Left colon (tissue), 1 donor: ENCODE measurements around the genes SLK and GSTO2.

DNA sequence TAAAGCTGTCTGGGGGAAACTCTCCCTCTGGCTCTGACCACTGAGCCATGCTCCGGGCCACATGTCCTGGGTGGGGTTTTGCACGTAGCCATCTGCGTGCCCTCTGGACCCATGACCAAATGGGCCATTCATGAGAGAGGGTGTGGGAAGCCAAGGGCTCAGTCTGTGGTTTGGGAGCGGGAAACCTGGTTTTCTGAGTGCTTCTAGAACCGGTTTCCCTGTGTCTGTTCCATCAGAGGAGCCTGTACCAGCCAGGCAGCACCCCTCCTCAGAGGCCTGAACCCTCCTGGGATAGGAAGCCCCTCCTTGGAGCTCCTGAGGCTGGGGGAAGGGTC, 143.2 kb downstream of the SH3PXD2A start:
- PRO-cap: unidirectional peak, plus-strand start at position 161 of the sequence

DNA sequence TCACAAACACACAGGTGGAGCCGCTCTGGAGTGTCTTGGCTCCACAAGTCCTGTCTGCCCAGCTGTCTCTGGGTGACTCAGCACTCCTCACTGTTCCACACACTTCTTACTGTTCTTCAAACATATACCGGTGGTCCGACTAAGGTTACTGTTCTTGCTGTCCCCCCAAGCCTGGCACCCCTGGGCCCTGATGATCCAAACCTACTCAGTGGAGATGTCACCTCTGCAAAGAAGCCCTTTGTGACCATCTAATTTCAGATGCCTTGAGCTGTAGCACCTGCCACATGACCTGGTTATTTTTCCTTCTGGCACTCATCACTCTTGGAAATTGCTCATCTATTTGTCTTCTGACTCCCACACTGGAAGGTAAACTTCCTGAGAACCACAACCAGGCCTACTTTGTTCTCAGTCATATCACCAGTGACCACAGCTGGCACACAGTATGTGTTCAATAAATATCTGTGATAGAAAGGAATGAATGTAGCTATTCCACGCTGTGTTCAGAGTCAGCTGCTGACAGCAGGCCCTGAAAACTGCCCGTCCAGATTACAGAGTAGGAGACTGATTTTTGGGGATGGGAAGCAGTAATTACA, 97.1 kb downstream of the SH3PXD2A start:
- PRO-cap: no peak

GRCh38 chr10:103794132-103794894, 61.1 kb downstream of the SH3PXD2A start:
- PRO-cap: bidirectional peak, plus-strand start at chr10:103794513, minus-strand start at chr10:103794289

- PRO-cap: no peak
These were observed 23.4 kb downstream of the SH3PXD2A start for GRCh38 chr10:103831823-103832510.

- PRO-cap: bidirectional peak, plus-strand start at chr10:103967169, minus-strand start at chr10:103967025; bidirectional peak, plus-strand start at chr10:103967658, minus-strand start at chr10:103967570; bidirectional peak, plus-strand start at chr10:103967947, minus-strand start at chr10:103967845; unidirectional peak, minus-strand start at chr10:103968000
These were observed at the start of gene SLK for GRCh38 chr10:103967075-103968151. SLK (plus strand) TSS chr10:103967140.

DNA sequence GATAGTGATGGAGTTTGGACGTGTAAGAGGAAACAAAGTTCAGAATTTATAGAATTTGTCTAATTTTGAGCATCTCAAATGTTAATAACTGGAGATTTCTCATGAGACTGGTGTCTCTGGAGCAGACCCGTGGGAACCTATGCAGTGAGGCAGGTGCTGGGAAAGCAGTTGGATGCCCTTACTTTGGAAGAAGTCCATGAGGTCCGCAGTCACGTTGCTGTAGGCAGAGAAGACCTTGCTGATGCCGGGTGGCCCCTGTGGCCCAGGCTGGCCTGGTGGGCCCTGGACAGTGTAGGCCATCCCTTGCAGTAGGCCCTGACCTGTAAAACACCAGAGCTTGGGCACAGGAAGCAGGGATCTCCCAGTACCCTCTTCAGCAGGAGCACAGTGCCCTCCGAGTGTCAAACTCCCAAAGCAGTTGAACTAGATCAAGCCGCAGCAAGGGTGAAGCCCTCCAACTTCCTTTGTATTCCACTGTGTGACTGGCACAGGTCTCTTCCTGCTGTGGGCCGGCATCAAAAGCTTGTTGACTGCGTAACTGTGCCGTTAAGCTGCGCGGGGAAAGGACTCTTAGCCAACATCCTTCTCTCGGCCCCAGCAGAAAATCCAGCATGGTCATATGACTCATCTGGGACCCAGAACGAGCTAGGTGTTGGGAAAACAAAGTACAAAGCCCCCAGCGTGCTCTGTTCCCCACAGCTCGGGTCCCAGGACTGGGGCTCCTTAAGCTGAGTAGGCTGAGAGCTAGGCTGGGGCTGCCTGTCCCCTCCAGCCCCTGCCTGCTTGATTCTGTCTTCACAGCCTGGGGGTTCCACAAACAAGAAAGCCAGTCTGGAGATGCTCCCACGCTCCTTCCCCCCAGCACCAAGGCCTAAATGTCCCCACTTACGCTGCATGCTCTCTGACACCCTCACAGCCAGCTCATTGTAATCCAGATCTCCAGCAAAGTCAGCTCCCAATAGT, 52.3 kb downstream of the COL17A1 start:
- PRO-cap: no peak

DNA sequence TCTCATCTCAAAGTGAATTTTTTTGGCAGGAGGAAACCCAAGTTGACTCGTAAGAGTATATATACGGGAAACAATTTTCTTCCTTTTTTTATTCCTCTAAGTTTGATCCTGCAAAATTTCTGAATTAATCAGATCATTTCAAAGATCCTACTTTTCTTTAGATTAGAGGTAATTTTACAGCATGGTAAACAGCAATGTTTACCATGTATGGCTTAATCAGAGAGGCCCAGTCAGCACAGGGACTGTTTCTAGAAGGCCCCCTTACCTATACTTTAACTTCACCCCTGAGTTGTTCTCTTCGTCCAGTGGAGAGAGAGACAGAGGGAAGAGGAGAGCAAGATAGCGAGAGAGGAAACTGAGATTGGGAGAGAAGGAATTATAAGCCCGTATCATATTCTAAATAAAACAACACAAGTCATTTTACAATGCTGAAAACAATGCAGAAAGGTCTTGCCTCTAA, 634 bp downstream of the COL17A1 start:
- PRO-cap: unidirectional peak, plus-strand start at position 301 of the sequence

DNA sequence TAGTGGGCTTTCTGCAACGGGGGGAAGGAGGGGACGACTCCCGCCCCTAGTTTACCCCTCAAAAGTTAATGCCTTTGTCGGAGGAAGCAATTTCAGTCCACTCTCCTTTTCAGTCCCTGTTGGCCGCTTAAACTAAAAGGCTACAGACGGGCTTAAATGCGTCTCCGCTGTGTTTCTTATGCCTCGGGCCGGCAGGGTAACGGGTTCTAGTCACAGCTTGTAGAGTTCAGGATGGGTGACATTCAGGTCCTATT, 285 bp downstream of the SFR1 start:
- PRO-cap: no peak

DNA sequence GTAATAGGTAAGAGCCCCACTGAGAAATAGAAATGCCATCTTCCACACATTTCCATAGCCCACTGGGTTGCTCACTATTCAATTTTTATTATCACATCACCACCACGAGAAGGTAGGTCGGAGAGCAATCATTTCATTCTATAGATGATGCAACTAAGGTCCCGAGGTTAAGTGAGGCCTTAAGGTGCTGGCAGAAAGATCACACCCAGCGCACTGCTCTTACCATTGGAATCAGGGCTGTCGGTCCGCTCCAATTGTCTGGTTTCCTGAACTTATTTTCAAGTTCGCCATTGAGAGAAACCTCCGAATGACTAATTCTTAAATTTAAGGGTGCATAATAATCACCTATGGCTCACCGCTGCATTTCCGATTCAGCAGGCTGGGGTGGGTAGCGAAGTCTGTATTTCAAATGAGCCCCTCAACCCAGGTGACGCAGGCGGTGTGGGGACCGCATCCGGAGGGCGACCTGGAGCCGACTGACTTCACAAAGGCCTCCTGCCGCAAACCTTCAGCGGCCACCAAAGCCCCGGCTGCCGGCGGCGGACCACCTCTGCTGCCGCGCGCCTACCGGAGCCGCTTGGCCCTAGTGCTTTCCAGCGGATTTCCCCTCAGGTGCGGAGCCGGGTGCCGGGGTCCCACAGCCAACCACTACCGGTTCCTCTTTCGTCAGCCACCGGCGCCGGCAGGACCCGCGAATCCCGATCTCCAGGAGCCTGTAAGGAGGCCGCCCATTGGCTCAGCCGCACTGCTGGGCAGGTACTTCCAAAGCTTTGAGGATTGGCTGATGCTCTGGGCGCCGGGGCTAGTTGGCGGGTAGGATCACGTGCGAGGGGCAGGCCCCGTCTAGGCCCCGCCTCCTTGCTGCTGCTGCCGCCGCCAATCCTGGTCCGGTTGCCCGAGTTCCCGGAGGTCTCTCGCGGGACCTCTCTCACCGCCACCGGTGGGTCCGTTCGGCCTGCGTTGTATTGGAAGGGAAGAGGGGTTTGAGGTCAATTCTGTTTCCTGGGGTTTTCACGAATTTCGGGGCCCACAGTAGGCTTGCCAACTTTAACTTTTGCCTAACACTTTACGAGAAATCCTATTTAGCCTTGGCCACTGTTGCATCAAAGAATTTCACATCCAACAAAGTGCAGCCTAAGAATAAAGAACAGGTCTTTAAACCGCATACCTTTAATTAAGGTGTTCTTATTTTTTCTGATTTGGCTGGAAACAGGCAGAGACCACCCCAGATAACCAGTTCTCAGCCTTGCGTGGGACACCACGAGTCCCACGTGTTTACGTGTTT, at the start of gene GSTO2:
Gene GSTO2 (plus strand): TSS at position 855 of the 1,285 bp plus-strand sequence.
- PRO-cap: bidirectional peak, plus-strand start at position 898 of the sequence, minus-strand start at position 558 of the sequence

DNA sequence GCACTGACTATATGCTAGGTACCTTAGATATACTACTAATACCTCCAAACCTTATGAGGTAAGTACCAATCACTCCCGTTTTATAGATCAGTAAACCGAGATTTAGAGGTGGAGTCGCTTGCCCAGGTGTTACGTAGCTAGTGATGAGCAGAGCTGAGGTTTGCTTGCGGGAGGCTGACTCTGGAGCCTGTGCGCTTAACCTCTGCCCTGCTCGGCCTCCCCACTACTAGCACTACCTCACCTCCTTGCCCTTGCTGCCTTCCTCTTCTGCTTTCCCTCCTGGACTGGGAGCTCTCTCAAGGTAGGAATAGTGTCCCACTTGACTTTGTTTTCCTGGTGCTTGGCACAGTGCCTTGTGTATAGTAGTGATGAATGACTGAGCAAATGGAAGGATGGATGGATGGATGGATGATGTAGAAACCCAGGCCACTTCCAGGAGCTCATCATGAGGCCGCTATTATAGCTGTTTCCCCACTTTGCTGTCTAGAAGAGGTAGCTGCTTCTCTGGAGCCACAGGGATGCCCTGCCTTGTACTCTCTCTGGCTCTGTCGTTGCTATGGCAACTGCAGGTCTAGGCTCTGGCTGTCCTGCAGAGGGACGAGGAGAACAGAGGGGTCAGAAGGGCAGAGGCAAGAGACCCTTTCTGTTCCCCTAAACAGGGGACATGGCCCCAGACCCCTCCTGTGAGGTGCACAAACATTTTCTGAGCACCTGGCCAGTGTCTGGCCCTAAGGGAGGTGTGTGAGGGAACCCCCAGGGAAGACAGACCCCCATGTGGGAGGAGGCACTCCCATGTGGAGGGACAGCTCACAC, 31.6 kb downstream of the ITPRIP start:
- PRO-cap: no peak

DNA sequence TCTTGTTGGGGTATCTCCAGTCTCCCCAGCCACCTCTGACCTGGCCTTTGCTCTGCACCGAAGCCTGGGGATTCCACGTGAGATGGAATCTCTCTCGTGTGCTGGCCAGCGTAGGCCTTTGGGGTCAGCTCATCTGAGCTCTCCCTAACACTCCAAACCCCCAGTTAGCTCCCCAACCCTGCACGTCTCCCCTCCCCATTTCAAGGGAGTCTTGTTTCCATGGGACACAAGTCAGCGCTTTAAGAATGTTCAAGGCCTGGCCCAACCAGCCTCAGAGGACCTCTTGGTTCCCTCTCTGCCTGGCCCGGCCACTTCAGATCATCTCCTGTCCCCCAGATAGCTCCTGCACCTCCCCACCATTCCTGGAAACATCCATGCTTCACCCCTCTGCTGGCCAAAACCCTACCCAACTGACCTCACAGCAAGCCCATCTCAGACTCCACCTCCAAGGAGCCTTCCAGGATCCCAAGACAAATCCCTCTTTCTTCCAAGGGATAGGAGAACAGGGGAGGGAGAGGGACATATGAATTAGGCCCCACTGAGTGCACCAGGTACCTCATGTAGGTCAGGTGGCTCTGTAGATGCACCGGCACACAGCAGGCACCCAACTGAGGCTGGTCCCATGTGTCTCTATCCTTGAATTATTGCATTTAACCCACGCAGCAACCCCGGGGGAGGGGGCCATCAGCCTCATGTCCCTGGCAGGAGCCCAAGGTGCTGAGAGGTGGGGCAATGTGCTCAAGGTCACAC, 11.0 kb downstream of the ITPRIP start:
- PRO-cap: no peak

DNA sequence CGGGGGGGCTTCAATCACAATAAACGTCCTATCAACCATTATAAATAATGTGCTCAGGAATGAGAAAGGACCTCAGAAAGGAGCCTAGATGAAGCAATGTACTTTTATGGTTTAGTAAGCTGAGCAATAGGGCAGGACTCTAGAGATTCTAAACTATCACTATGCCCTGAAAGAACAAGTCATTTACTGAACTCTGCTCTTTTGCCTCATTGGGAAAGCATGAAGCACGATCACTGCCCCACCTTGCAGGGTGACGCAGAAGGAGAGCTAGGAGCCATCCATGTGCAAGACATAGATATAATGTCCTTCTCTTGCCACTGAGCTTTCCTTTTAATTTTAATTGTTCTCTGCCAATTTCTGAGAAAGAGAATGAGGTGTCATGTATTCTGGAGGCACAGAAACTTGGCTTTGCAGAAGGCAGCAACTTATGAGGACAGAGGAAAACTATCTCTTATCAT, 108.4 kb downstream of the SORCS1 start:
- PRO-cap: no peak

DNA sequence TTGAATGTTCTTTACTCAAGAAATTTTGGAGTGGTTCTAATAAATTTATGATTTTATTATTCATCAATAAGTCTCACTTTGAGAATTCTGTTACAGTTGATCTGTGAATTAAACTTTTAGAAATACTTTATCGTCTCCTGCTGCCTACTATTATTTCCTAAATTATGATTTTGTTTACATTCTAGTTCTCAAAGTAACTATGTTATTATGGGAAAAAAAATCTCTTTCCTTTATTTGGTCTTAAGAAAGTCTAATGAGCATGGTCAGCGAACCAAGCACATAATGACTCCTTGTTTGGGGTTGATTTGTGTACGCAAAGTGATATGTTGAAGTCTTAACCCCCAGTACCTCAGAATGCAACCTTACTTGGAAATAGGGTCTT, 1078.4 kb upstream of the SORCS1 start:
- PRO-cap: no peak

GRCh38 chr10:108315485-108316407, 1151.2 kb upstream of the SORCS1 start:
- PRO-cap: no peak

DNA sequence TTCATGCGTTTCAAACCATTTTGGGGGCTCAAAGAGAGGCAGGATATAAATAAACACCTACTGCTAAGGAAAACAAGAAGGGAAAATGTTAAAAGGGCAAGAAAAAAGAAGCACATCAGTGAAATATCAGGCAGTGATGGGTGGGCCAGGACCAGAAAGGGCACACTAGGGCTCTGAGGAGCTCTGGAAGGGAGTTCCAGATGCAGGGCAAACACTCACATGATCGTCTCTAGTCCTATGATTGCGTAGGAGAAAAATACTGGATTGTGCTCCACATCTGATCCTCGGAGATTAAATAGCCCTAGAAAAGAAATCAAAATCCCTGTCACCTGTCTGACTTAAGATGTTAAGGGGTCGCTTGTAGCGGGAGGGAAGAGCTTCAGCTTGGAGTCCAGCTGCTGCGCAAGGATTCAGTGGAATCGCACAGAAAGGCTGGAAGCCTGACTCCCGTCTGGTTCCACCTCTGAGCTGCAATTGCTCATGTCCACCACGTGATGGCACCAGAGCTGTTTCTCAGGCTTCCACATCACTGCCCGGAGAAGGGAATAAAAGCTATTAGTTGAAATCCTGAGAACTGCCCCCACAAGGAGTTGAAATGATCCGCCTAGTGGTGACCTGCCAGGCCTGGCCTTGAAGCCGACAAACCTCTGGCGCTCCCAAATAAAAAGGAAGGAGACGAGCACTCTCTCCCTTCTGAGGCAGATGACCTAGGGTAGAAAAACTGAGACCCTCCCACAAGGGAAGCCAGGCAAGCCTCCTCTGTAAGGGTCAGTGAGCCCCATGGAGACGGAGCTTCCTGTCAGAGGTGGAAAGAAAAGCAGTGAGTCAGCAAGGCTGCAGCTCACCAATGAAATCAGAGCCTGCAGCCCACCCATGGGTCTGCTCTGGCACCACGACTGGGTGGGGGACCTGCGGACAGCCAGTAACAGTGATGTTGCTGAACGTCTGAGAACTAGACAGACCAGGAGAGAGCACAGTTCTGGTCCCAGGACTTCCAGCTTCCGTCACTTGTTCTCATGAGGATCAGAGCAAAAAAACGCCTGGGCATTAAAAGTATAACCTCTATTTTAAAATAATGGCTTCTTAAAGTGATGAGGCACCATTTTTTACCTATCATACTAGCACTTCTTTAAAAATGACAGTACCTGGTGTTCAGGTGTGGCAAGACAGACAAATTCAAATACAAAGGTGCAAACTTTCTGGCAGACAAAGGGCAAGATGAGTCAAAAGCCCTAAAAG, 39.0 kb downstream of the XPNPEP1 start:
- PRO-cap: no peak

DNA sequence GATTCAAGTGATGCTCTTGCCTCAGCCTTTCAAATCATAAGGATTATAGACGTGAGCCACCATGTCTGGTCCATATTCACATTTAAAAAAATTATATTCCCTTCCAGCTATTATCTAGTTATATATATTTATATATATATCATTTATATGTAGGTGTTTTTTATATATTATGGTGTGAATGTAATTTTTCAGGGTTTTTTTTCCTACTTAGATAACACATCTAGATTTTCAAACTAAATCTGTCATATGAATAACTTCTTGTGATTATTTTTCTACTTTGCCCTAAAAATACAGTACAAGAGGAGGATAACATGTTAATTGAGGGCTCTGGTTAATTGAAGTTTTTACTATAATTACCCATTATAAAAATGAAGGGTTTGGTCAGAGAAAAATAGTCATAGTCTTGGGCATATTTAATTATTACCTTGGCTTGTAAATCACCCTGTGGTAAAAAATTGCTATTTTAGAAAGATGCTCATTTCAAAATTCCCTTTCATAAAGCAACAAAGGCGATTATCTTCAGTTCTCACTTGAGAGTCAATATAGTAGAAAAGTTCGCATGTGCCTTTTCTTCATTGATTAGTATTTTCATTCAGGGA, 70.9 kb upstream of the MXI1 start:
- PRO-cap: unidirectional peak, plus-strand start at position 267 of the sequence

DNA sequence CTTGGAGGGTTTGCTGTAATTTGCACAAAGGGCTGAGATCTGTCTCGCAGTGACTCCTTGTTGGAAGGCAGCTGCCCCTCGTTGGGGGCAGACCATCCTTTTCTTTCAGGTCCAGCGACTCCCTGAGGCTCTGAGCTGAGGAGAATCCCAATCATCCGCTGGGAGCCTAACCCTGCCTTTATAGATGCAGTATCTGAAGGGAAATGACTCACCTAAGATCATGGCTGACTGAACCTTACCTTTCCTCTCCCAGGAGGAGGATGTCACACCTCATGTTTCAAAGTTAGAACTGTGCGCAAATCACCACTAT, 36.4 kb upstream of the MXI1 start:
- PRO-cap: no peak

DNA sequence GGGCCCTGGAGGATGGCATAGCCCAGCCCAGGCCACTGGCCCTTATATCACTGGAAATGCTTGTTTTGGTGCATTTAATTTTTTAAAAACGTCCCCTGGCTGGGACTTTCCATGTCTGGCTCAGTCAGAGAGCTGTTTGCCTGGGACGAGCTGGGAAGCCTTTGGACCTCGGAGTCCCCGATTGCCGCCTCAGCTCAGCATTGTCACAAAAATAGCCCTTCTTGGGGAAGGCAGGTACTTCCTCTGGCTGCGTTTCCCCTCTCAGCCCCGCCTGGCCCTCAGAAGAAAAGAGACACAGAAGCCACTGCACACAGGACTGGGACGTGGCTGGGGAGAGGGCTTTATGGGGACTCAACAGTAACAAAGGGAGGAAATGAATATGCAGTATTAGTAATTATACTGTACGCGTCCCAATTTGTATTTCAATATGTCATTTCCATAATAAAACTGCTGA, 31.2 kb upstream of the MXI1 start:
- PRO-cap: no peak

- PRO-cap: no peak
These were observed 87.8 kb upstream of the DUSP5 start for GRCh38 chr10:110409954-110410213.

DNA sequence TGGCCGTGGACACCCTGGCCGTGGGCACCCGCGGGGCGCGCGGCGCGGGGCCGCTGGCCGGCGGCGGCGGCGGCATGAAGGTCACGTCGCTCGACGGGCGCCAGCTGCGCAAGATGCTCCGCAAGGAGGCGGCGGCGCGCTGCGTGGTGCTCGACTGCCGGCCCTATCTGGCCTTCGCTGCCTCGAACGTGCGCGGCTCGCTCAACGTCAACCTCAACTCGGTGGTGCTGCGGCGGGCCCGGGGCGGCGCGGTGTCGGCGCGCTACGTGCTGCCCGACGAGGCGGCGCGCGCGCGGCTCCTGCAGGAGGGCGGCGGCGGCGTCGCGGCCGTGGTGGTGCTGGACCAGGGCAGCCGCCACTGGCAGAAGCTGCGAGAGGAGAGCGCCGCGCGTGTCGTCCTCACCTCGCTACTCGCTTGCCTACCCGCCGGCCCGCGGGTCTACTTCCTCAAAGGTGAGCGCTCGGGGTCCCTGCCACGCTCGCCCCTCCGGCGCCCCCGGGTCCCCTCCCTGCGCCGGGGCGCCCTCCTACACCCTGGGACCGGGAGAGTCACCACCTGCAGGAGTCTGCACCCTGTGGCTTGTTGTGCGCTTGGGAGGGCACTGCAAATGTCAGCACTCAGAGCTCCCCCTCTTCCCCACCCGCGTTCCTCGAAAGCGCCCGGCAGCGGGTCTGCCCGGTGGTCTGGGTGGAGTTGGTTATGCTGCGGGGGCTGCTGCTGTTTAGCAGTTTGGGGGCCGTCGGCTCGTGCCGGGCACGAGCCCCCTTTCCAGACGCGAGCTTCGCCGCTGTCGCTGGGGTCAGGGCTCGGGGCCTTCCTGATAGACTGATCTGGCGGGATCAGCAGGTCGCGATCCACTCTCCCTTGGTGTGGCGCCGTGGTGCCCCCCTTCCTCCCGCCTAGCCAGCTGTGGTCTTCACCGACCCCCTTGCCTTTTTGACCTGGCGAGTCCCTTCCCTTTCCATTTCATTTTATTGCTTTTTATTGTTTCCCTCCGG, 640 bp downstream of the DUSP5 start:
- PRO-cap: bidirectional peak, plus-strand start at position 364 of the sequence, minus-strand start at position 413 of the sequence